Cerebral cortex (tissue), 2 donors: Measurements from ENCODE around the gene KCNS3.

- PRO-cap, 2 experiments: no peak in any of the 2 experiments
Measured at GRCh38 chr2:16617089-16617805, 48.4 kb downstream of the CYRIA start.

DNA sequence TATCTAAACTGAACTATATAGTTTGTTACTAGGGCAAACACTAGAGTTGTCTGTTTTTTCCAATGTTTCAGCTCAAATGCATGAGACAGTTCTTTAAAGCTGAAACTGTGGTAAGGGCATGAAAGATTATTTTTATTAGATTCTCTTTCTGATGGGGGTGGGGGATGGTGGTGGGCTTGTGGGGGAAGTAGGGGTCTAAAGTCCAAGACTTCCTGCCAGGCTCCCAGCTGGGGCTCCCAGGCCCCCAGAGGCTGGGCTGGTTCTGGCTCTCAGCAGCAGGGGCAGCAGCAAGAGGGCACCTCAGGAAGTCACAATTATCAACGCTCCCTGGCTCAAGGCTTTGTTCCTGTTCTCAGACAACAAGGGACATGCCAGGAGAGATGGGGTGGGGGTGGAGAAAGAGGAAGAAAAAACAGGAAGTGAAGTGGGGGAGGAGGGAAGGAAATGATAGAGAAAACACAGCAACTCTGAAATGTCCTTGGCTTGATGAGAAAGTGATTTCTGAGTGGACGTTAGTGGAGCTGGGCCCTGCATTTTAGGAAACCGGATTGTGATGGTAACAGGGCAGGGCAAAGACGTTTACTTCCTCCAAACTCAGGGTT is 40.5 kb downstream of the CYRIA start:
- PRO-cap, 2 experiments: no peak in any of the 2 experiments

GRCh38 chr2:16626967-16627604 is 38.5 kb downstream of the CYRIA start:
- PRO-cap, 2 experiments: no peak in any of the 2 experiments

DNA sequence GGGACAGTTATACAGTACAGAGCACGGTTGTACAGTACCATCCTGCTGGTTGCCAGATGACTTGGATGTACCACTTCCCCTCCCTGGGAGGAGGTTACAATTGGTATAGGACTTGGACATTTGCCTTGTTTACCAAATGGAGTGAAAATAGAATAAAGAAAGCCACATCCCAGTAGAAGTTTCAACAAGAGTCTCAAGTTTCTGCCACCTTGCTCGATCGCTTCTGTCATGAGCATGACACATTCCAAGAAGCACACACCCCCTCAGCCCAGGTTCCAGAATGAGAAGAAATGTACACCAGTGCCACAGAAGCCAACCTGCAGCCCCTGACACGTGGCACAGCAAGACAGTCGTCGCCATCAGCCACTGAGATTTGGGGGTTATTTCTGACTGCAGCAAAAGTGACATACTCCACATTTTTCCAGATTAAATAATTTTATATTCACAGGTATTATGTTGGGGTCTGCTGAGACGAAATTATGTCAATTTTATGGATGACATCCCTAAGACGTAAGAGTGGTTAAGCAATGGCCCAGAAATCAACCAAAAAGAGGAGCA is 15.8 kb downstream of the CYRIA start:
- PRO-cap, 2 experiments: no peak in any of the 2 experiments

GRCh38 chr2:16653584-16654376 is 11.9 kb downstream of the CYRIA start:
- PRO-cap, 2 experiments: peak in 1 of 2 experiments; most common plus-strand start chr2:16654045 (in 1); most common minus-strand start chr2:16654030 (in 1)

DNA sequence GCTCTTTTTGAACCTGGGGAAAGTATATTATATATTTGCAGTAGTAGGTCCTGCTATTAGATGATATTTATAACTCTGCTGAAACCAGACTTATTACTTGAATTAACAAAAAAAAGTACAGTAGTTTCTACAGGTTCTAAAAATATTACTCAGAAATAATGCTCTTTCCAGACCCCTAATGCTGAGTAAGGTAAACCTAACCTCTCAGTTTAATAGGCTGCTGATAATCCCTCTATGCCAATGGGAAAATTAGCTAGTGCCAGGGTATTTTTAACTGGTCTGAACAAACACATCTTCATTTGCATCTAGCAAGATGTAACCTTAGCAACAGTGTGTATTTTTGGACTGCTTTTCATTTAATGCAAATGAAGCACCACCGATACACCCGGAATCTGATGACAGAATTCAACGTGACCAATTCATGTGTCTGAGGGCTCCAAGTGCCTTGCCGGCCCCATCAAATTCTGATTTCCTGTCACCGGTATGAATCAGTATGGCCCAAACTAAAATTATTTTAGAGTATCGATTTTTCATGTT is 47.3 kb upstream of the CYRIA start:
- PRO-cap, 2 experiments: no peak in any of the 2 experiments

DNA sequence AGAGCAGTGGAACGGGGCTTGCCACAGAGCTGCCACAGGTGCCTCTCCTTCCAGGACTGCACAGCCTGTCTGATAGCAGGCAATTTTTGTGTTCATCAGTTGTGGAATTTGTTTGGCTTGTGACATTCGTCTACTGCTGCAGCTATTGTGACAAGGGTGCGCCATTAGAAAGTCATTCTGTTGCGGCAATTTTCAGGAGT is 109.6 kb upstream of the CYRIA start:
- PRO-cap, 2 experiments: no peak in any of the 2 experiments

DNA sequence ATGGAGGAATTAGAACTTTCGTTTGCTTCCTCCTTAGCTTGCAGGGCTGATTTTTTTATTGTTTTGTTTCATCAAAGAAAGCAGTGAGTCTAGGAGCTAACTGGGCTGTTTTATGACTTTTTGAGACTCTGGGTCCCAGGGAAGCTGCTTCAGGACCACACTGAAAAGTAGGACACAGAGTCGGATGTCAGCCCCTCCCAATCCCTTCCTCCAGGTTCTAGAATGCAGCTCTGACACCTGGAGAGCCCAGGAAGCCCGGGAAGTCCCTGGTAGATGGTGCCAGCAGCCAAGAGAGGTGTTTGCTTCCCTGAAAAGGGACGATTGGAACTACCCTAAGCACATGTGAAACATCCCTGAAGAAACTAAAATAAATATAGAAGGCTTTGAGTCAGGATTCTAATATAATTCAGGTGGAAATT is 163.1 kb upstream of the CYRIA start:
- PRO-cap, 2 experiments: no peak in any of the 2 experiments

DNA sequence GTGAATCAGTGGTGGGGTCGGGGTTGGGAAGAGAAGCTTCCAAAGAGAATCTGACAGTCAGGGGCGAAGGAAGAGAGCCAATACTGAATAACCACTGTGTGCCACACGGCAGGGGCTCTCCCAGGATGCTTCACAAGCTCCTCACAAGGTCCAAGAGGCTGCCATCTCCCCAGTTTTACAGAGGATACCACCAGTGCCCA is 78.4 kb downstream of the VSNL1 start:
- PRO-cap, 2 experiments: no peak in any of the 2 experiments

DNA sequence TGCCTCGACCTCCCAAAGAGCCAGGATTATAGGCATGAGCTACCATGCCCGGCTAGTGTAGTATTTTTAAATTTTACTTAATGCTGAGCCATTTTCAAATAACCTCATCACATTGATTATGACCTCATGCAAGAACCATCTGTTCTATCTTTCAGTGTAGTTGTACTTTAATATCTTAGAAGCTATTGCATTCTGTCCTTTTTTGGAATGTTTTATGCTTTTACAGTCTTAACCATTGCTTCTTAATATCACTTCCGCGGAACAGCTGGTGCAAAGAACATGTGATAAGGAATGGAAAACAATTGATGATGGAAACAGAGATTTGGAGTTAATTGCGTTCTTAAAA is 2.7 kb downstream of the GEN1 start:
- PRO-cap, 2 experiments: no peak in any of the 2 experiments

- PRO-cap, 2 experiments: no peak in any of the 2 experiments
Measured at GRCh38 chr2:17759662-17760115, 5.8 kb downstream of the GEN1 start.

GRCh38 chr2:17878440-17878737 is at the start of gene KCNS3:
Gene KCNS3, plus strand, starts transcription at chr2:17878667.
- PRO-cap, 2 experiments: peak in 1 of 2 experiments; most common plus-strand start chr2:17878667 (in 1); most common minus-strand start chr2:17878524 (in 1)

DNA sequence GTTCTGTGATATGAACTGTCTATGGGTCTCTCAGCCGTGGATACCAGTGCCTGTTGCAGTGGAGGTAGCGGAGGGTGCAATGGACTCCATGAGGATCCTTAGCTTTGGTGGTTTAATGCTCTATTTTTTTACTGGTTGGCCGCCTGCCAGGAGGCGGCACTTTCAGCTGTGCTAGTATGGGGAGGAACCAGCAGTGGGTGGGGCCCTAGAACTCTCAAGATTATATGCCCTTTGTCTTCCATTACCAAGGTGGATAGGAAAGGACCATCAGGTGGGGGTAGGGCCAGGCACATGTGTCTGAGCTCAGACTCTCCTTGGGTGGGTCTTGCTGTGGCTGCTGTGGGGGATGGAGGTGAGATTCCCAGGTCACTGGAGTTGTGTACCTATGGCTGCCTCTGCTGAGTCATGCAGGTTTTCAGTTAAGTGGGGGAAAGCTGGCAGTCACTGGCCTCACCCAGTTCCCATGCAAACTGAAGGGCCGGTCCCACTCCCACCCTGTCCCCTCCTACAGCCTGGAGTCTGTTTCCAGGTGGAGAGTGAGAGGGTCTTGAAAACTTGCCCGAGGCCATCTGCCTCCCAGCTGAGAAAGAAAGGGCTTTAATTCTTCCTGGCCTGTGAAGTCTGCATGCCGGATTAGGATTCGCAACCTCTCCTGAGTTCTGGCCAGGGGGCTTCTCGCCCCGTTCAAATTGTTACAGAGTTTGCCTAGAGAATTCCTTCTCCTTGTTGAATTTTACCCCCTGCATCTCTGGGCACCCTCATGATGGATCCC is 14.5 kb downstream of the KCNS3 start:
- PRO-cap, 2 experiments: no peak in any of the 2 experiments

DNA sequence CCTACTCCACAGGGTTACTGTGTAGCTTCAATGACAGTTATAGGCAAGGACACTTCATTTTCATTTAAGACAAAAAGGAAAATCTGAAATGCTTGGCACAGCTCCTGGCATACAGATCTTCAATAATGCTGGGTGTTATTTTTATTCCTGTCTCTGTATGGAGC is 1.1 kb downstream of the RDH14 start:
- PRO-cap, 2 experiments: no peak in any of the 2 experiments

DNA sequence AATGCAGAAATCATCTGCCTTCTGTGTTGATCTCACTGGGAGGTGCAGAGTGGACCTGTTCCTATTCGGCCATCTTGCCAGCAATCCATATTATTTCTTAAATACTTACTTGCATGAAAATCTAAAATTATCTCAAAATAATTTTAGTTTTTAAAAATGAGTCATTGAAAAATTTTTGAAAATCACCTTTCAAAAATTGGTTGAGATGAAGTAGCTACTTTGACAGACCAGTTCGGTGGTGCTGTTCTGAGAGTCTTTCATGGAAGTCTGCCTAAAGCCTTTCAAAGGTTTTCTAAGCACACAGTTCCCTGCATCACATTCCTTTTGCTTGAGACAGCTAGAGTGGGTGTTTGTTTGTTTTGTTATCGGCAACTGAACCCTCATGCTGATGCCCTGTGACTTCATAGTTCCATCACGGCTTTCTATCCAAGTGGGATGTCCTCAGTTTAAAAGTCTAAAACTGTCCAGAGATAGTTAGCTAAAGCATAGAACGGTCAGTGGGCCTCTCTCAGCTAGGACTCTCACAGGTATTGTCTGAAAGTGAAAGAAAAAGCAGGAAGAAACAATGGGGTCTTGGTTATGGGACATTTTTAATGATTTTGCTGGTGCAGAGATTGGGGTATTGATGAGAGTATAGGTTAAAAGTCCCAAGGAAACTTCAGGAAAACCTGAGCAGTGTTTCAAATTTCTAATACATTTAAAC is 337.4 kb downstream of the OSR1 start:
- PRO-cap, 2 experiments: no peak in any of the 2 experiments

- PRO-cap, 2 experiments: no peak in any of the 2 experiments
Measured at GRCh38 chr2:19504425-19504882, 146.0 kb upstream of the OSR1 start.

DNA sequence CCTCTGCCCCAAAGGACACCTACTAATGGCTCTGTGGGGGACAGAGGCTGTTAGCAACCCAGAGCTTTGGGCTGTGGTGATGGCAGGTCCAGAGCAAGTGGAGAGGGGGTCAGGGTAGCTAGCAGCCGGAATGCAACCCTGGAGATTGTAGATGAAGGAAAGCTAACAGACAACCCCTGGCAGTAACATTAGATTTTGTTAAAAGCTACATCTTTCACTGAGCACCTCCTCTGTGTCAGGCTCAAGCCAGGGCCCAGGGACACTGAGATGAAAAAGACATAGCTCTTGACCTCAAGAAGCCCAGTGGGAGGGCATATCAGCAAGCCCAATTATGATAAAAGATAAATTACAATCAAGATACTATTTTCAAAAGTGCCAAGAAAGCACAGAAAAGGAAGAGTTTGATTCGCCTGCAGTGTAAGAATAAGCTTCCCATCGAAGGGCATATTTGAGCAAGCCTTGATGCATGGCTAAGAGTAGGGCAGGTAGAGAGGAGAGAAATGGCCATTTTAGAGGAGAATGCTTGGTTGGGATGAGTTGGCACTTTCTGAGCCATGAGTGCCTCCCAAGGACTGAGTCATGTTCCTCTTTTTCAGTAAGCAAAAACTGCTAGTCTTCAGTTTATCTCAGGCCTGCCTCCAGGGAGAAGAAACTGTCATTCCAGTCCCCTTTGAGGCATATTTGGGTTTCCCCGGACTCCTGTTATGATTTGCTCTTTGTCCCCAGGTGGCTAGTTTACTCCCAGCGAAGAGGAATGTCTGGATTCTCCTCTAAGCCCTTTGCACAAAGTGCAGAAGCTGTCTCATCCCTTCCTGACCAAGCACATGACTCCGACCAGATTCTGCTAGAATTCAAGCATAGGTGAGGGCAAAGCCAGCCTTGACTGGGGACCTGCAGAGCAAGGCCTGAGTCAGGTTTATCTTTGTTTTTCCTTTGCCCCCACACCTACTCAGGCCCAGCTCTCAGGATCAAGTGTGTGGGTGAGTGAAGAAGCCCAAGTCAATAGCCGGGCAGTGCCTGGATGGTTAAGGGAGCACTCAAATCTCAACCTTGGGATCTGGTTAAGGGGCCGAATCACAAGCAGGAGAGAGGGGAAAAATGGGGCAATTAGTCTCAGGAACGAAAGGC is 115.4 kb downstream of the TTC32 start:
- PRO-cap, 2 experiments: no peak in any of the 2 experiments

DNA sequence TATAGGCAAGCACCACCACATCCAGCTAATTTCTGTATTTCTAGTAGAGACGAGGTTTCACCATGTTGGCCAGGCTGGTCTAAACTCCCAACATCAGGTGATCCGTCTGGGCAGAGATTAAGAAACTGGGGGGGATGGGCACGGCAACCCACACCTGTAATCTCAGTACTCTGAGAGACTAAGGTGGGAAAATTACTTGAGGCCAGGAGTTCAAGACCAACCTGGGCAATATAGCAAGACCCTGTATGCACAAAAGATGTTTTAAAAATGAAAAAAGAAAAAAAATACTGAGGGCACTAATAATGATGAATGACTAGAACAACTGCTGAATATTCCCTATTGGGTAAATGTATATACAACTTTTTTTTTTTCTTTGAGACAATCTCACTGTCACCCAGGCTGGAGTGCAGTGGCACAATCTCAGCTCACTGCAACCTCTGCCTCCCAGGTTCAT is 12.8 kb downstream of the LAPTM4A start:
- PRO-cap, 2 experiments: no peak in any of the 2 experiments

DNA sequence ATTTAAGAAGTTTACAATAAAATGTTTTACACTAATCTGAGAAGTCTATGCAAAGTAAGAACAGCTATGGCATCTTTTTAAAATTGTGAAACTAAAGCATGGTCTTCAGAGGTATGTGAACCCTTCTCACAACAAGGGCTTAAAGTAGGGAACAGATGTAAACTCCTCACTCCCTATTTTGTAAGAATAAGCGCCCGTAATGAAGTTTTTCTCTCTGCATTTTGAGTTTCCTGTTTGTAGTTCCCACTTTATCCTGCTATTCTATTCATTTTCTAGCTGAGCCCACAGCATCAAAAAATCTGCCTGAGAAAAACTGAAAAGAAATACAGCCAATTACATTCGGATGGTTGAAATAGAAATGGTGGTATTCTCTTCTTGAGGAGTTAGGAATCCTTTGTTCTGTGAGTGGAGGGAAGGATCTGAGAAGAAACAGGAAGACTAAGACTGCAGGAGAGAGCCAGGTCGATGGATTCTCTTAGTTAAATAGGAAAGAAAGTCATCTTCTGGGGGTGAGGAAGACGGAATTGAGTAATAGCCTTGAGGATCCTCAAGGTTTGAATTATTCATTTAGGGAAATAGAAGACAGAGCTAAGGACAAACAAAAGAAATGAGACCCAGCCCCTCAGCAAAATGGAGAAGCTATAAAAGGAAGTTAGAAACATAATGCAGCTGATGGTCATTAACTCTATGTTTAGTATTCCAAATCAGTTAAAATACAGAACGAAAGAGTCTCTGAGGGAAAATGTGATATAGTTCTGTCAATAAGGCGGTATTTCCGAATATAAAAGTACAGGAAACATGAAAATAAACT is 1.9 kb downstream of the LAPTM4A start:
- PRO-cap, 2 experiments: no peak in any of the 2 experiments

- PRO-cap, 2 experiments: no peak in any of the 2 experiments
Measured at GRCh38 chr2:20073910-20074540, 22.6 kb upstream of the LAPTM4A start.